Iris pigment epithelial cell (primary cell): ENCODE measurements around a stretch of chr1.

- RRBS, result no CpG with 5 or more reads among the region's 5 CpGs
These were observed 13.9 kb downstream of the AKR7A3 start for GRCh38 chr1:19274598-19275075.

GRCh38 chr1:19324368-19325210, 12.5 kb downstream of the SLC66A1 start:
- RRBS, result no CpG with 5 or more reads among the region's 27 CpGs

GRCh38 chr1:19369758-19370233, 57.7 kb downstream of the SLC66A1 start:
- RRBS, result no CpG with 5 or more reads among the region's 13 CpGs

DNA sequence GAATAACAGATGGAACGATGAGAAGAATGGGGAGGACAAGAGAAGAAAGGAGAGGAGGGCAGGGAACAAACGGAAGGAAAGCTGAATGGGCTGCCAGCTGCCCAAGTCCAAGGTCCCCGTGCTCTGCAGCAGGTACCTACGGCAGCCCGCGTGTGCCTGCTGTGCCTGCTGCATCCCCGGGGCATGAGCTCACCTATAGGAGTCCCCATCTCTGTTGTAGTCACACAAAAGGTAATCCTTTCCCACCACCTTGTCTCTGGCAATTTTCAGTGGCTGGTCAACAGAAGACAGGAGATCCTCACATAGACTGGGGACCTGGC, 73.1 kb downstream of the SLC66A1 start:
- RRBS, result no CpG with 5 or more reads among the region's 7 CpGs

- RRBS, result no CpG with 5 or more reads among the region's 30 CpGs
These were observed 79.0 kb downstream of the SLC66A1 start for GRCh38 chr1:19390693-19391918.

- RRBS, result no CpG with 5 or more reads among the region's 9 CpGs
These were observed 80.8 kb downstream of the CAPZB start for GRCh38 chr1:19404486-19405033.

GRCh38 chr1:19445719-19446289, 39.5 kb downstream of the CAPZB start:
- RRBS, result no CpG with 5 or more reads among the region's 10 CpGs

- RRBS, result no CpG with 5 or more reads among the region's 12 CpGs
These were observed 31.7 kb downstream of the CAPZB start for GRCh38 chr1:19453436-19454287.

DNA sequence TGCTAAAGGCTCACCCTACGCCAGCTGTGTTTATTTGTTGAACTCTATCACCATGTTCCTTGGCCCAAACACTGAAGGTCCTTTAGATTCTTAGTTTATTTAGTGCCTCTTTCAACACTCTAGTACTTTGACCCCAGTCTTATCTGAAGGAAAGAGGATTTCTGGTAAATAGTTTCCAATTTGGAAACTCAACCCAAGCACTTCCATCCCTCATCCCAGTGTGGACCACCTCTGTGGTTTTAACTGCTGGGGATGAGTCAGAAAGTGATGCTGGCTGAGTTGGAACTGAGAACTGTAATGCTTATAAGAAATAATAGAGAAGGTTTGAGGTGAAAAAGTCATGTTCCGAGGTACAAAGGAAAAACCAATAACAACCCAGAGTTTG, 19.6 kb upstream of the CAPZB start:
- RRBS, result no CpG with 5 or more reads among the region's 2 CpGs

- RRBS, result no CpG with 5 or more reads among the region's 14 CpGs
These were observed 20.2 kb upstream of the CAPZB start for GRCh38 chr1:19505287-19506157.

GRCh38 chr1:19599143-19599766, 2.5 kb downstream of the MICOS10 start:
- RRBS, result no CpG with 5 or more reads among the region's 8 CpGs

GRCh38 chr1:19599767-19600794, 3.3 kb downstream of the MICOS10 start:
- RRBS, result no CpG with 5 or more reads among the region's 8 CpGs

DNA sequence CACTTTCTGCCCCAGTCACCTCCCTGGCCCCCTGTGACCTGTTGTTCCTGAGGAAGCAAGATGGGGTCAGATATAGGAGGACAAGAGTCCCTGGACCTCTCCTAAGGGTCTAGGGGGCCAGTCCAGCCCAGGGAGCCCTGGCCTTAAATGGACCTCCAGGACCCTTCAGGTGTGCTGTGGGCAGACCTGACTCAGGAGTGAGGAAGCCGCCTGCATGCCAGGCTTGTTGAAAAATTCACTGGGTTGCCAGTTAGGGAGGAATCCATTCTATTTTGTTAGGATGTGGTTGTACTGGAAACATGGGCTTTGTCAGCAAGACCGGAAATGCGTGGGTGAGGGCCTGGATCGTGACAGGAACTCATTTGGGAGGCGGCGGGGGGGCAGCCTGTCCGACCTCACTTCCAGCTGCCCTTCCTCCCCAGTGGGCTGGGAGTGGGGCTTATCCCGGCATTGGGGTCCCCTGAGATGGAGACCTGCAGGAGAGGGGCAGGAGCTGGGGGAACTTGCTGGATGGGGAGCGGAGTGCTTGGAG, 8.0 kb downstream of the NBL1 start:
- RRBS, result no CpG with 5 or more reads among the region's 9 CpGs

DNA sequence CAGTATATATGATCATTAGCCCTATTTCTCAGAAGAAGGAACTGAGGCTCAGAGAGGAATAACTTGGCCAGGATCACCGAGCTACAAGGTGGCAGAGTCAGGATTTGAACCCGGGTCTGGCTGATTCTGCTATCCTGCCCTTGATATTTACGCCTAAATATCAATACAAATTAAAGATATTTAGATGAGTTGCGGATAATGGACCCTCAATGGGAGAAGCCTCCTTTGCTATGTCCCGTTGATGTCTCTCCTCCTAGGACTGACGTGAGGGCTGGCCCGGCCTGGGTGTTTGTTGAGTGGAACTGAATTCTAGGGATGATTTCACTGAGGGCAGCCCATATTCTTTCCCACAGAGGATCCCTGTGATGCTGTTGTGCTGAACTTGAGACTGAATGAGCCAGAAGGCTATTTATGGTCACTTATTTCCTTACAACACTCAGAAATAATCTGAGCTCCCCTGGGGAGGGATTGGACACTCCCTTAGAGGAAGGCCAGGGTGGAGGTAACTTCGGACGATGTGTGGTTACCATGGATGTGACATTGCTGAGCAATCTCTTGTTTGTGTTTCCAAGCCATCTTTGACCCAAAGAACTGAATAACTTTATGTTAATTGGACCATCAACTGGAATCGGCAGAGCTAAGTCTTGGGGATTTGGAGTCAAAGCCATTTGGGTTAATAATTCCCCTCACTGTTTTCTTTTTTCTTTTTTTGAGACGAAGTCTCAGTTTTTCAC, 5.0 kb upstream of the TMCO4 start:
- RRBS, result no CpG with 5 or more reads among the region's 11 CpGs

DNA sequence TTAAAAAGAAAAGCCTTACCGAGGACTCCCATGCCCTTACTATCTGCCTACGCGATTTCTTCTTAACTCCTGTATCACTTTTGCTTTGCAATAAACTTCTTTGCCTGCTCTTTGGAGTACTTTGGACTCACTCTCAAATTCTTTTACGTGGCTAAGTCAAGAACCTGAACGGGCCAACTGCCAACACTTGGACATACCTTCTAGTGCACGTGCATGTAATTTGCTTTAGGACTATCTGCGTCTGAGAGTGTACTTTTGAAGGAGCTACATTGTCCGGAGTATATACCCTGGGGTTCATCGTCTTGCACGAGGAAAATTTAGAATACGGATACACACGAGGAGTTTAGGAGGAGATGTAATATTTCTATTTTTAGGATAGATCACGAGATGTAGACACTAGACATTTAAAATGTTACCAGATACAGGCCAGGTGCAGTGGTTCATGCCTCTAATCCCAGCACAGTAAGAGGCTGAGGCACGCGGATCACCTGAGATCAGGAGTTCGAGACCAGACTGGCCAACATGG, 3.5 kb upstream of the OTUD3 start:
- RRBS, result no CpG with 5 or more reads among the region's 16 CpGs

DNA sequence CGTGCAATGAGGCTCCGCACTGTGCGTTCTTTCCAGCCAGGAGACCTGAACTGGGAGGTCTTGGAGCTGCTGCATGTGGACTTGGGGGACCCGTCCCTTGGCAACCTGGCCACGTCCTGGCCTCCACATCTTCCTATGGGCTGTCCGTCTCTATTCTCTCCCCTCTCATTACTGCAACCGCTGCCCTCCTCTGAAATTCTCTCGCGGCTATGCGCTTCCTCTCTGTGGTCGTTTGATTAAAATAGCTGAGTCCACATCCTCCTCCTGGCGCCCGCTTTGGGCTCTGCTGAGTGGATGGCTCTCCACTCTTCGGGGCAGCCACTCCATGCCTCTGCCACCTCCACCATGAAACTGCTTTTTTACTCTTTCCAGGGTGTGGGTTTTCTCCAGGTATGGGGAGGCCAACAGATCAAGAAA, 11.0 kb downstream of the PLA2G5 start:
- RRBS, result no CpG with 5 or more reads among the region's 14 CpGs

- RRBS, result no CpG with 5 or more reads among the region's 7 CpGs
These were observed 11.0 kb upstream of the UBXN10 start for GRCh38 chr1:20174909-20175341.

DNA sequence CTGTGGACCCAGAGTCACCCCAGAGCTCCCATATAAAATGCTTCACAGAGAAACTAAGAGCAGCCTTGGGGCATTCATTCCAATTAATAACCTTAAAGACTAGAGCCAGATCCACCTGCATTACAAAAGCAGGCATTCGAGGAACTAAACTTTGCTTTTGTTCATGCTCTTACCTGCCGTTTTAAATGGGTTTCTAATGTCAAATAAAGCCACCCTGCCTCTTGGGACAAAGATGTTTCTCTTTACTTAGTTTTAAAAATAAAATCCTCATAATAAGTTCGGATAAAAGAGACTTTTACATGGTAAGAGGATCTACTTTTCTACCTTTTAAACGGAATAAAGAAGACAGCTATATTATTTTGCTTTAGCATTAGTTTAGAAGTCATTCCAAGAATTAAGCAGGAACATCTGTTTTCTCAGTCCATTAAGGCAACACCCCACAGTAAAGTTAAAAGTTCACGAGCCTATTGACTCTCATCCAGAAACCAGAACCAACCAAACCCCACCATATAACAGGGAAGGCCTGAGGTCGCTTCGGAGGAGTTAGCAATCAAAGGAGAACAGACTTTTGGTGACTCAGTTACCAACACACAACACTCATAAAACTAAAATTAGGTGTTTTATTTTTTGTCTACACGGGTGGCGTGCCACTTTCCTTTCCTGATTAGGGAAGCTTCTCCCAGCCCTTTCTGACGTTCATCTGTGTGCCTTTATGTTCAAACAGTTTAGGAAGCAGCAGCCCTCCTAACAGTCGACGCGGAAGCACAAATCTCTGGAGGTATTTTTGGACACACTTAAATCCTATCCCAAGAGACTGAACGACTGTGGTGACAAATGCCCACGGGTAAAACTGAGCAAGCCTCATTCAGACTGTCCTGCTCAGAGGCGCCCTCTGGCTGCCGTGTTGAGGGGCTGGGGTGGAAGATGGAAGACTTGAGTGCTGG, 8.4 kb upstream of the PLA2G2C start:
- RRBS, result no CpG with 5 or more reads among the region's 17 CpGs

DNA sequence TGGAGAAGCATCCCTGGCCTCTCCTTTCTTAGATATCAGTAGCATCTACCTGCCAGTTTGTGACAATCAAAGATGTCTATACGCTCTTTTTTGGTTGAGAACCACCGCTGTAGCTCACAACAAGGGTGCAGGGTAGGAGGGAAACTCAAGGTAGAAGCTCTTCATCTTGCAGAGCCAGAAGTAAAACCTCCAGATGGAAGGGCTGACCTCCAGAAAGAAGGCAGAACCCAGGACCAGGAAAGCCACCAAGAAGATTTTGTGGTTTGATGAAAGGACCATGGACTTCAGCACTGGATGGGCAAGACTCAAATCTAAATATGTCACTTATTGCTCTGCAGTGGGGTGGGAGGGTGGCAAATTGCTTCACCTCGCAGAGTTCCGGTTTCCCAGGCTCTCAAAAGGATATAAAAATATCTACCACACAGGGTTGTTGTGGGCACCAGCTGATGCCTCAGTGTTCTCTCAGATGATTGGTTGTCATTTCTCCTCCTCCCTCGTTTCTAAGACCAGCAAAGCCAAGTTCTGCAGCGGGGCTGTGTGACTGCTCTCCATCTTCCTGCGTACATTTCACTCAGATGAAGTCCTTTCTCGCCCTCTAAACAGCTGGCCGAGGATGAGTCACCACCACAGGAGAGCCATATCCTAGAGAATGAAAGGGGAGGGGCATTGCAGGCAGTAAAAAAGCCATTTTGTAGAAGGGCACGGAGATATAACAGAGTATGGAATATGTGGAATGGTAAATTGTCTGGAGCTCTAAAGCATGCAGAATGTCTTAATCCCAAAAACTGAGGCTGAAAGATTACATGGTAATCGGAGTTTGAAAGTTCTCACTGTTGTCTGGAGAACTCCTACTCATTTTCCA, 35.1 kb upstream of the VWA5B1 start:
- RRBS, result no CpG with 5 or more reads among the region's 11 CpGs

DNA sequence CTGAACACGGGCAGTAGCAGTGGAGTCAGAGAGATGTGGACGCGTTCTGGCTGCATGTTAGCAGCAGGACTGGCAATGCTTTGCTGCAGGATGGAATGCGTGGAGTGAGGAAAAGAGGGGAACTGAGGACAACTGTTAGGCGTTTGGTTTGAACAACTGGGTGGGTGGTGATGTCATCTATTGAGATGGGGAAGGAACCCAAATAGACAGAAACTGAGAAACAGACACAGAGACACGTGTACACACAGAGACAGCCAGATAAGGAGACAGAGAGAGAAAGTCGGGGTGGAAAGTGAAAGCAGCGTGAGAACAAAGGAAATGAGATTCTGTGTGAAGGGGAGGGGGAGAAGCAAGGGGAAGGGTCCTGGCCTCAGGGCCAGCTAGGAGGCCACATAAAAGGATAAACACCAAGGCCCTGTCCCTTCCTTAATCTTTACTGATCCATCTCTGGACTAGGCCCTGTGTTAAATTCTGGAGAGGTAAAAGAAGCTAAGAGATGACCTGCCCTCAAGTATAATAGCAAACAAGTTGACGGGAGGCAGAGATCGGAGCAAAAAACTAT, 31.5 kb downstream of the VWA5B1 start:
- RRBS, result no CpG with 5 or more reads among the region's 10 CpGs